Cerebral cortex (tissue), 2 donors: ENCODE results near the genes NOSTRIN, ABCB11 and TLK1.

DNA sequence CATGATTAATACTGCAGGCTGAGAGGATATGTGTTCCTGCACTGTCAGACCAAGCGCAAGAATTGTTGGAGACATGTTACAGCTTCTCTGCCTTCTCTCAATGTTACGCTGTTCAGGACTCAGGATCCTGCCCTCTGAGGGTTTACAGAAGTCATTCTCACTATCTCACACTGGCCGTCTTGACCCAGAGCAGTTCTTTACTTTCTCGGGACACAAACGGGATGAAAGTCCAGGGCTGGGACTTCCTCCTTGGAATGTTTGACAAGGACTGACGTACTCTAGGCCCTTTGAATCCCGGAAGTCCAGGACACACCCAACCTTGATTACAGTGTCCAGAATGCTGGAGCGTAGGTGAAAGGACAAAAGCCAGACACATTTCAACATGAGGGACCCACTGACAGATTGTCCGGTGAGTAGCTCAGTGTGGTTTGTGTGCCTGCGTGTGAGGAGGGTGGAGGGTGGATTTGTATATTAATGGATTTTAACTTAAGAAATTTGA, at the start of gene NOSTRIN:
Gene NOSTRIN (plus strand): TSS at position 373 of the 499 bp plus-strand sequence.
- PRO-cap, 2 experiments = peak in 1 of 2 experiments; most common plus-strand start position 369 of the sequence (in 1); most common minus-strand start position 172 of the sequence (in 1)

GRCh38 chr2:168912826-168913412, 11.8 kb downstream of the G6PC2 start:
- PRO-cap, 2 experiments = no peak in any of the 2 experiments

- PRO-cap, 2 experiments = no peak in any of the 2 experiments
These were observed at the start of gene ABCB11 for GRCh38 chr2:169030976-169031663. TSS of gene ABCB11 (minus strand) at chr2:169031324.

DNA sequence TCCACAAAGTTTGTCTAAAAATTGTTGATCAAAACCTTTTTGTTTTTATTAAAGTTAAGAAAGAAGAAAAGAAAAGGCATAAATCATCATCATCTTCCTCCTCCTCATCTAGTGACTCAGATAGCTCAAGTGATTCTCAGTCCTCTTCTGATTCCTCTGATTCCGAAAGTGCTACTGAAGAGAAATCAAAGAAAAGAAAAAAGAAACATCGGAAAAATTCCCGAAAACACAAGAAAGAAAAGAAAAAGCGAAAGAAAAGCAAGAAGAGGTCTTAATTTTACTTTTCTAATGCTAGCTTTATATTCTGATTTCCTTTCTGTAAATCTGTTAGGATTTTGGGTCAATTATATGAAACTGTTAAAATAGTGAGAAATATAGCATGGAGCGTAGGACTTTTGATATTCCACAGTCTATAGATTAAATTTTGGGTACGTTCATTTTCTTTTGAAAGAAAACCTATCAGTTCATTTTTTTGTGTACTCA, 46.6 kb downstream of the PPIG start:
- PRO-cap, 2 experiments = no peak in any of the 2 experiments

DNA sequence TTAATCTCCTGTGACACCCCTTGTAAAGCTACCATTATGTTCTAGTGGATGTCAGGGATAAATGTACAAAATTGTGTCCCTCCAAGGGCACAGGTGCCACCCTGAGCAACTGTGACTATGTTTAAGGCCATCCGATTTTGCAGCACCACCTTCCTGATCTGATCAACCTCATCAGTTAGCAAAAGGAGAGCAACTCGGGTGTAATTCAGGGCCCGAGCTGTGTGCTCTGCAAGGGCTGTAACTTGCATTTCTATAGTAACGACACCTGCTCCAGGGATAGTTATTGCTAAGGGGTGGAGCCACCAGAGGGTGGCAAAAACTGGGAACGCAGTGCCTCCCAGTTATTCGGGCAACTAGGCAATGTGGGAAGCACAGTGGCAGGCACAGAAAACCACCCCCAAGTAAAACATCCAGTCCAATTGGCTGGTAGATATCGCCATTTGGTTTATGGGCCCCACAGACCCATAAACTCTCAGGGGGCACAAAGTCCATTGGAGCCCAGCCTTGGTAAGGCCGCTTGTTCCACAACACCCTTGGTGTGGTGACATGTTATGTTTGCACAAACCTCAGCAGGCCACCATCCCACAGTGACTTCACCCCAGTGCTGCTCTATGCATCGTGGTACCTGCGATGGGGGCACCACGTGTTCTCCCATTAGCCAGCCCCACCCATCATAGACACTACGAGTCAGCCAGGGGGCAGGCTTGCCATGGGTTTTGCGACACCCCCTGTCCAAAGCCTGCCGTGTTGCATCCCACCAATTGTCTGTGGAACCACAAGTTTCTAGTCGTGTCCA, 18.4 kb downstream of the PHOSPHO2 start:
- PRO-cap, 2 experiments = no peak in any of the 2 experiments

DNA sequence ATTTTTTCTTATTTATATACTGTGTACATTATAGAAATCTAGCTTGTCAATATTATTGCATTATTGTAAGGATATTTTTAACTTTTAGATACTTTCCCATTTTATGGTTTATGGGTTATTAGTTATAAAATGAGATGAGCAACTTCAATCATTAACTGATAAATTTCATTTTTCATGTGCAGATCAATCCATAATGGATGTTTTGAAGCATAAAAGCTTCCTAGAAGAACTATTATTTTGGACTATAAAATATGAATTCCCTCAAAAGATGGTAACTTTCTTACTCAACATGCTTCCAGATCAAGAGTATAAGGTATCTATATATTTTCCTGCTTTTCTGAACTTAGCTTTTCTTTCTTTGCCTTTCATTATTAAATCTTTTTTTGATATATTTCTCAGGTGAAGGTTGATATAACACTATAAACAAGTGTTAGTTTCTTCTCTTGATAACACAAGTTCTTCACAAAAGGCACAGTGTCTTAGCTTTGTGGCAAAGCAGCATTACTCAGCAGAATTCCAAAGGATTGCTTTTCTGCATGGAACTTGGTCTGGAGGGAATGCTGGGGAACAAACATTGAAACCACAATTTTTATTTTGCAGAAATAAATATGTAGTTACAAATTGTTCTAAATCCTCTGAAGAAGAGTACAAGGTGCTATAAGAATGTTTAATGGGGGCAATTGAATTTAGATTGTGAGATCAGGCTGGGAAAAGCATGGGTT, 67.9 kb downstream of the UBR3 start:
- PRO-cap, 2 experiments = no peak in any of the 2 experiments

- PRO-cap, 2 experiments = no peak in any of the 2 experiments
These were observed 169.0 kb upstream of the MYO3B start for GRCh38 chr2:170008757-170009450.

DNA sequence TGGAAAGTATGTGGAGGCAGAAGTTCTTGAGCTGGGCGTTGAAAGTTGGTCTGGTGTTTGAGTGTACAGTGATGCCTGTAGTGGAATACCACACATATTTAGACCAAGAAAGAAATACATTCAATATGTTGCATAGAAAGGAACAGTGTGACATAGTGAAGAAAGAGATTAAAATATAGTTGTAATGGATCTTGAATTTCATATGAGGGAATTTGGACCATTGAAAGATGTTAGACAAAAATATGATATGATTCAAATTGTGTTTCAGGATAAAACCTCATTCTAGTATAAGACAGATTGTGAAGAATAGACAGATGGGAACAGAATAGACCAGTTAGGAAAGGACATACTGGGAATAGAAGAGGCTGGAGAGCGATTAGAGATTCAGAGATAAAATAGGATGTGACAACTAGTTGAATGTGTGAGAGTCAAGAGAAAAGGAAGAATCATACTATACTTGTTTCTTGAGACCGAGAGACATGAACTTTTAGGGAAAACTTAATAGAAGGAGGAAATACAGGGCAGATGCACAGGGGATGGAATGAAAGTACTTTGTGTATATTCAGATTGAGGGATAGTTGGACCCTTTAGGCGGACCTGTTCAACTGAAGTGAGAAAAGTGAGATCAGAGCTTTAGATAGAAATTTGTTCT, 115.0 kb upstream of the MYO3B start:
- PRO-cap, 2 experiments = no peak in any of the 2 experiments

DNA sequence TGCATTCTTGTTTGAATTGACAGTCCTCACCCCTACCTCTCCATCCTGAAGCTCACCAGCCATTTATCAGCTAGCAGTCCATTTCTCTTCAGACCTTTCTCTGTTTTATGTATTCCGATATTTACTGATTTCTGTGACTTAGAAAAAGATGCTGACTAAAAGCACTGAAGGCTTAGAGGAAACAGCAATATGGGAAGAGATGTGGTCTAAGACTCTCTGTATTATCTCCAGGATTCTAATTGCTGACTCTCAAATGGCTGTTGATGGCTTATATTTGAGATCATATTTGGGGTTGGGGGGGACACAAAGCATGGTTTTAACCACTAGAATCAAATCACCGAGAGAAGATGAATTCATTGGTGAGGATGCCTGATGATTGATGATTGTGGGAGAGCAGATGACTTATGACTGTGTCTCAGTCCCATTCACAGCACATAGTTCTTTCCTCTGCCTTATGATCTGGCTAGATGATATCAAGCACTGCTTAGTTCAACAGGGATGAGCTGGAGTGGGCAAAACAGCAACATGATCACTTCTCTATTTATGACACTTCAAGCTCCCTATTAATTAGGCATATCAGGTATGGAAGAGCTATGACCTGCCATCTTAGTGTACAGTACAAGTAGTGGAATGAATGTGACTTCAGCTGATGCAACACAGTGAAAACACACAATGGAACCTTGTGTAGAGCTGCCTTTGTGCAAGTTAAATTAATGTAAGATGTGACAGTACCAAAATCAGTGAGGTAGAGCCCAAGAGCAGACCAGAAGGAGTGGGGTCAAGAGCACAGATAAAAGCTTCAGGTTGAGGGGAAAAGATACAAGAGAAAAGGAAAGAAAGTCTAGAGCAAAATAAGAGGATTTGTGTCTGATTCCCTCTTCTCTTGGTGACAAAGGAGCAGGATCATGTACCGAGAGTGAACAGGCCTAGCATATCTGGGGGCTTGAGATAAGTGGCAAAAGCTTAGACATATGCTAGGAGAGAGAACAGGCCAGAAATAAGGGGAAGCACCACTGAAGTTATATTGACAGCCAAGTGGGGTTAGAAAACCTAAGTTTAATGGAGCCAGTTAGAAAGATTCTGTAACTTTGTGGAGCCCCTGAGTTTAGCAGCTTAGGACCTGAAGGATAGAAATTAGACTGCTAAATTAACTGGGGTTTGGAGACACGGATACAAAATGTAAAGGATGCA, 93.1 kb upstream of the MYO3B start:
- PRO-cap, 2 experiments = no peak in any of the 2 experiments

DNA sequence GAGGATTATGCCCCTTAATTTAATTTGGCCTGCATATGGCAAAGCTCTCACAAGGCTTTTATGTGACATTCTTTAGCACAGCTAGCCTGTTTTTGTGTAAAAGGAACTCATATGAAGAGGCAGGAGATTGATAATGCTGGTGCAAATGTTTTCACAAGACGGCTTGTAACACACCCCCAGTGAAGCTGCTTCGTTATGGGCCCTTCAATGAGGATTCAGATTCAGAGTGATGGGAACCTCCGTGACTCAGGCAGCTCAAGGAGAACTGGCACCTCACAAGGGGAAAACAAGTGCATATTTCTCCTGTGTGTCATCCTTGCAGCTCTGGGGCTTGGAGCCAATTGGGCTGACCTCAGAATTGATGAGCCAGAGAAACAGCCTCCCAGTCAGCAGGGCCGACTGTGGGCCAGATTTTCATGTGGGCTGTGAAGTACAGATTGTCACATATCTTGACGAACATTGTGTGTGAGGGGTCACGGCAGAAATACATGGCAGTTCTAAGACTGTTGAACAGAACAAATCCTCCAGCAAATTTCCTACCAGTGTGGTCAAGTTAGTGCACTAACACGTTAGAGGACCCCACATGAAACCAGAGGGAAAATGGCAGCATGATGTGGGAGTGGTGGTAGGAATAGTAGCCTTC, 189.6 kb upstream of the SP5 start:
- PRO-cap, 2 experiments = no peak in any of the 2 experiments

- PRO-cap, 2 experiments = no peak in any of the 2 experiments
These were observed 690 bp upstream of the SP5 start for GRCh38 chr2:170714318-170714975.

- PRO-cap, 2 experiments = no peak in any of the 2 experiments
These were observed 1.6 kb downstream of the SP5 start for GRCh38 chr2:170716623-170717176.

GRCh38 chr2:170717449-170717803, 2.3 kb downstream of the SP5 start:
- PRO-cap, 2 experiments = no peak in any of the 2 experiments

GRCh38 chr2:170817340-170817821, 694 bp downstream of the GAD1 start:
- PRO-cap, 2 experiments = no peak in any of the 2 experiments

DNA sequence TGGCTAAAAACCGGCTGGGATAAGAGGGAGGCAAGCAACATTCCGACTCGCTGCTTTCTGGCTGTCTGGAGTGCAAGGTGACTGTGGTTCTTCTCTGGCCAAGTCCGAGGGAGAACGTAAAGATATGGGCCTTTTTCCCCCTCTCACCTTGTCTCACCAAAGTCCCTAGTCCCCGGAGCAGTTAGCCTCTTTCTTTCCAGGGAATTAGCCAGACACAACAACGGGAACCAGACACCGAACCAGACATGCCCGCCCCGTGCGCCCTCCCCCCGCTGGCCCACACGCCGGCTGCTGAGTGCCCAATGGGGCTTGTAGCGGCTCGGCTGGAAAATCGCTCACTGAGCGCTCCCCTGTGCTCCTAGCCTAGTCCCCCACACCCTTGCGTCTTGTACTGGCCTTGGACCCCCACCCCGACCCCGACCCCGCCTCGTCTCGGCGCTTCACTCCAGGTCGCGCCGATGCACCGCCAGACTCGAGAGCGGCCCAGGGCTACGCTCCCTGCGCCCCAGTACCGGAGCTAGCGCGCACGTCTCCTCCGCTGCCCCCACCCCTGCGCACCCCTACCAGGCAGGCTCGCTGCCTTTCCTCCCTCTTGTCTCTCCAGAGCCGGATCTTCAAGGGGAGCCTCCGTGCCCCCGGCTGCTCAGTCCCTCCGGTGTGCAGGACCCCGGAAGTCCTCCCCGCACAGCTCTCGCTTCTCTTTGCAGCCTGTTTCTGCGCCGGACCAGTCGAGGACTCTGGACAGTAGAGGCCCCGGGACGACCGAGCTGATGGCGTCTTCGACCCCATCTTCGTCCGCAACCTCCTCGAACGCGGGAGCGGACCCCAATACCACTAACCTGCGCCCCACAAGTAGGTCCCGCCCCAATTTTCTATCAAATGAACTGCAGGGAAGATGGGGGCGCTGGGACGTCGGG, 1.4 kb downstream of the GAD1 start:
- PRO-cap, 2 experiments = peak in 1 of 2 experiments; most common plus-strand start position 603 of the sequence (in 1); most common minus-strand start position 477 of the sequence (in 1)

GRCh38 chr2:170963246-170963889, 34.3 kb downstream of the GORASP2 start:
- PRO-cap, 2 experiments = no peak in any of the 2 experiments

- PRO-cap, 2 experiments = no peak in any of the 2 experiments
These were observed 74.1 kb downstream of the TLK1 start for GRCh38 chr2:171086429-171087149.

DNA sequence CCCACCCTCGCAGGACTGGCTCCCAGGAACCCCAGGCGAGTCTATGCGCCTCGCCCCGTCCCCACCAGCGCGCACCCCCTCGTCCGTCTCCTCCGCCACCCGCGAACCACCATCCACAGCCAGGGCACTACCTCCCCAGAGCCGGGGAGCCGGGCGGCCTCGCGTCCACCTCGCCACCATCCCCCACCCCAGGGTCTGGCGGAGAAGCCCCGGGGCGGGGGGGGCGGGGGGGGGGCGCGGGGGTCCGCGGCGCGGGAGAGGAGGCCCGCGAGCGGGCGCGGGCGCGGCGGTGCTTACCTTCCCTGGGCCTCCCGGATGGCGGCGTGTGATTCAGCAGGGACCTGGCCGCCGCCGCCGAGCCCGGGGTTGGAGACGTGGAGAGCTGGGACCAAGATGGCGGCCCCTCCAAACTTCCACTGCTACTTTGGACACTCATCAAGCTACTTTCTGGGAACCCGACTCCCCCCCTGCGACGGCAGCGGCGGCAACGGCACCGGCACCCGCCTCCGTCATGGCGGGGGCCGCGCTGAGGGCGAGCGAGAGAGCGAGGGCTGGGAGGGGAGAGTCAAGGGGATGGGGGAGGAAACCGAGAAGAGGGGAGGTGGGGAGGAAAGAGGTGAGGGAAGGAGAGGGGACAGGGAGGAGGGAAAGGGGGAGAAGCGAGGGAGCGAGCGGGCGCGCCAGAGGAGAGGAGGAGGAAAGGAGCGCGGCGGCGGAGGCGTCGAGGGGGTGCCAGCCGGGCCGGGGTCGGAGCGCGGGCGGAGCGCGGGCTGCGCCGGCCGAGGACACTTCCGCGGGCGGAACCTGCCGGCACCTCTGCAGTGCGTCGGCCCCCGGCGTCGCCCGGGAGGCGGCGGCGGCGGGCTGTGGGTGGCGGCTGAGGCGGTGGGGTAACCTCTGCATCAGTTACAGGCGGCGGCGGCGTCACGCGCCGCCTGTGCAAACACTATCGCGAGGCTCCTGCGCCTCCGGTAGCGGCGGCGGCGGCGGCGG, at the start of gene TLK1:
Gene TLK1 (minus strand): TSS at position 901 of the 993 bp plus-strand sequence.
- PRO-cap, 2 experiments = peak in 1 of 2 experiments; most common plus-strand start position 369 of the sequence (in 1); most common minus-strand start position 421 of the sequence (in 1)

DNA sequence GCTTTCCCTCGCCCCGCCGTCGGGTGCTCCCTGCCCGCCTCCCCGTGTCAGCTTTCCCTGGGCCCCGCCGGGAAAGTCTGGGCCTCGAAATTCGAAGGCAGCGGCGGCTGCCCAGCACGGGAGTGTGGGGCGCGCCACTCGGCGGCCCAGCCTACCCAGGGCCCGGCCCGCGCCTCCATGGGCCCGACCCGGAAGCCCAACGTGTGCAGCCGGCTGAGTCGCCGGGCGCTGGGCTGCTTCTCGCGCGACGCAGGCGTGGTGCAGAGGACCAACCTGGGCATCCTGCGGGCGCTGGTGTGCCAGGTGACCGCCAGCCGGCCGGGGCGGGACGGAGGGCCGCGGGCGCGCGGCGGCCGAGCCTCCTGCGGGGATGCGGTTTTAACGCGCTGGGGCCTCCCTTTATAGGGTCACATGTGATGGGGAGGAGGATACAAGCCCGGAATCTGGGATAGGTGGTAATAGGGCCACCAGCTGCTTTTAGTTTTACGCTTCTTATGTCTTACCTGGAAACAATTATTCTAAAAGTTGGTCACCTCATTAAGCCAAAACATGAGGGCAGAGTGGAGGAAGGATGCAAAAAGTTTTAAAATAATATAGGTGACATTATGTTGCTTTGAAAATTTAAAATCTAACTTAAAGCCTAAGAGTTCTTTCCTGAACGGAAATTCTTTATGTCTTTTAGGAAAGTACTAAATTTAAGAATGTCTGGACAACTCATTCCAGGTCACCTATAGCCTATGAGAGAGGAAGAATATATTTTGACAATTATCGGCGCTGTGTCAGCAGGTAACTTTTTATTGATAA, 577 bp downstream of the DCAF17 start:
- PRO-cap, 2 experiments = peak in 1 of 2 experiments; most common plus-strand start position 94 of the sequence (in 1); most common minus-strand start position 198 of the sequence (in 1)

DNA sequence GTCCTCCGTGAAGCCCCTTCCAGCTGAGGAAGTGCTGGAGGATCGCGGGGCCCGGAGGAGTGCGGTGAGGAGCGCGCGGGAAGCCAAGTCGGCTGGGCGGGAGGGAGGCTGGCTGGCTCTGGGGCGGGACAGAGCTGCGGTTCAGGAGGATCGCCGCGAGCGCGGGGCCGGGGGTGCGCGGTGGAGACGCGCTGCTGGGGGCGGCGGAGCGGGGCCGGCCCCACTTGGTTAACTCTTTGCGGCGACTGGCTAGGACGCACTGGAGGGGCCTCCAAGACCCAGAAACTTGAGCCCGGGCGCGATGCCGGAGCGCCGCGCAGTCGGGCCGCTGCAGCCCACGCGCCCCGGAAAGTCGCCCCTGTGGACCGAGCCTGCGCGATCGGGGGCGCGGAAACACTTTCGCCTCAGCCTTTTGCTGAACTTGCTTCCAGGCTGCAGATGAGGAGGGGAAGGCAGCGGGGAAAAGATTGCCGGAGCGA, 564 bp downstream of the CYBRD1 start:
- PRO-cap, 2 experiments = peak in 1 of 2 experiments; most common plus-strand start position 231 of the sequence (in 1); most common minus-strand start position 188 of the sequence (in 1)